ENCODE measurements around the gene MAPK8IP3.

DNA sequence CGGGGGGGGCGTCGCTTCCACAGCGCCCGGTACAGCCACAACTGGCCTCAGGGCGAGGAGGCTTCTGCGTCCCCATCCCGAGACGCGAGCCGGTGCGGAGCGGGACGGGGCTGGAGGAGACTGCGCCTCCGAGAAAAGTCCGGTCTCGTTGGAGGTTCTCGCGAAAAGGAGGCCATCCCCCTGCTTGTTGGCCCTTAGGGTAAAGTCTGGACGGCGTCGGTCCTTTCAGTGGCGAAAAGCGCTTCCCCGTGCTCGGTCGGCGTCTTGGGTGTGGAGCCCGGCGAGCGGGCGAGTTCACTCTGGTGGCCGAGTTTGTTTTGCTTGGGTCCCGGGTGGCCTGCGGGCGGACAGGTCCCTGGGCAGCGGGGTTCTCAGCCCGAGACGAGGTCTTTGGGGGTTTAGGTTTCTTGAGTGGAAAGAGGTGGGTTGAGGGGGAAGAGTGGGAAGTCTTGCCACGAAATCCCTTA is 606 bp downstream of the CRAMP1 start:
- CAGE, long polyA plus RNA: no peak
- RRBS: 2% methylated on average over 23 of the region's 41 CpGs

DNA sequence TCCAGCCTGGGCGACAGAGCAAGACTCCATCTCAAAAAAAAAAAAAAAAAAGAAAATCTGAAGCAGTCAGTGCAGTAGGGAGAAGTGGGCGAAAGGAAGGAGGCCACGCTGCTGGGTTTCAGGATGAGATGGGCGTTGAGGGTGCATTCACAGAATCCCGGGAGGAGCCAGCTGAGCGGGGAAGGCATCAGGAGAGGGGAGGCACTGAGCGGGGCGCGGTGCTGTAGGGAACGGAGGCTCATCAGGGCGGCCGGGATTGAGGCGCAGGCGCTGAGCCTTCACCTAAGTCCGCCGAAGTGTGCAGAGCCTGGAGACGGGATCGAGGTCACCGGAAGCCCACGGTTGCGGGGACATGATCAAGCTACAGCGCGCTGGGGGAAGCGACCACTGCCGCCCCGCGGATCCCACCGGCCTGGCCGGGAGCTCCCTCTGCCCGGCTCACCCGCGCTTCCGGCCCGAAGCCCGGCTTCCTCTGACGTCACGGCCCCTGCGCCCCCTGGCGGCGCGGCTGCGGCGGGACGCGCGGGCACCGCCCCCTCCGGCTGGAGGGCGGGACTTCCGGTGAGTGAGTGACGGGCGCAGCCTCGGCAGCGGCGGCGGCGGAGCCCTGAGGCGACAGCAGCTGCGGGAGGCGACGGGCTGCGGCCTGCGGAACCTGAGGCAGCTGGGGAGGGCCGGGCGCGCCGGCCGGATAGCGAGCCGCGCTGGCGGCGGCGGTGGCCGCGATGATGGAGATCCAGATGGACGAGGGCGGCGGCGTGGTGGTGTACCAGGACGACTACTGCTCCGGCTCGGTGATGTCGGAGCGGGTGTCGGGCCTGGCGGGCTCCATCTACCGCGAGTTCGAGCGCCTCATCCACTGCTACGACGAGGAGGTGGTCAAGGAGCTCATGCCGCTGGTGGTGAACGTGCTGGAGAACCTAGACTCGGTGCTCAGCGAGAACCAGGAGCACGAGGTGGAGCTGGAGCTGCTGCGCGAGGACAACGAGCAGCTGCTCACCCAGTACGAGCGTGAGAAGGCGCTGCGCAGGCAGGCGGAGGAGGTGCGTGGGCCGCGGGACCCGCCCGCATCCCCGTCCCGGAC is at the start of gene MAPK8IP3:
MAPK8IP3 (plus strand) TSS at position 581 of the 1,084 bp plus-strand sequence.
- CAGE, long polyA plus RNA: no peak
- RRBS: 2% methylated on average over 49 of the region's 113 CpGs

DNA sequence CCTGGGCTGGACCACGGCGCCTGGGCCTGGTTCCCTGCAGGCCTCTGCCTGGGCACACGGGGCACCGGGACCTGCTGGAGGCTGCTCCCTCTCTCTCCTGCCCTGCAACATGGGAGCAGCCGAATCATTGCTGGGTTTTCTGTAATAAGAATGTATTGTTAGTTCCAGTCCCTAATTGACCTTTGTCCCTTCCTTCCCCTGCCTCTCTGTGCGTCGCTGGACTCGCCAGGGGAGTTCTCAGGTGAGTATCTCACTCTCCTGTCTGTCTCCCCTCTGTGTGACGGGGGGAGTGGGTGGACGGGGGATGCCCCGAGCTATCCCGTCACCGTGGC is 13.5 kb downstream of the NME3 start:
- CAGE, long polyA plus RNA: no peak
- RRBS: 96% methylated on average over 2 of the region's 13 CpGs

GRCh38 chr16:1780591-1781494 is 1.5 kb downstream of the SPSB3 start:
- CAGE, long polyA plus RNA: no peak
- RRBS: 60% methylated on average over 6 of the region's 24 CpGs

- CAGE, long polyA plus RNA: no peak
- RRBS: no CpG with 5 or more reads among the region's 7 CpGs
Observed at GRCh38 chr16:1825197-1825559, 1.4 kb downstream of the HAGH start.

- CAGE, long polyA plus RNA: no peak
- RRBS: no CpG with 5 or more reads among the region's 11 CpGs
Observed at GRCh38 chr16:1839443-1840050, 12.5 kb downstream of the FAHD1 start.

DNA sequence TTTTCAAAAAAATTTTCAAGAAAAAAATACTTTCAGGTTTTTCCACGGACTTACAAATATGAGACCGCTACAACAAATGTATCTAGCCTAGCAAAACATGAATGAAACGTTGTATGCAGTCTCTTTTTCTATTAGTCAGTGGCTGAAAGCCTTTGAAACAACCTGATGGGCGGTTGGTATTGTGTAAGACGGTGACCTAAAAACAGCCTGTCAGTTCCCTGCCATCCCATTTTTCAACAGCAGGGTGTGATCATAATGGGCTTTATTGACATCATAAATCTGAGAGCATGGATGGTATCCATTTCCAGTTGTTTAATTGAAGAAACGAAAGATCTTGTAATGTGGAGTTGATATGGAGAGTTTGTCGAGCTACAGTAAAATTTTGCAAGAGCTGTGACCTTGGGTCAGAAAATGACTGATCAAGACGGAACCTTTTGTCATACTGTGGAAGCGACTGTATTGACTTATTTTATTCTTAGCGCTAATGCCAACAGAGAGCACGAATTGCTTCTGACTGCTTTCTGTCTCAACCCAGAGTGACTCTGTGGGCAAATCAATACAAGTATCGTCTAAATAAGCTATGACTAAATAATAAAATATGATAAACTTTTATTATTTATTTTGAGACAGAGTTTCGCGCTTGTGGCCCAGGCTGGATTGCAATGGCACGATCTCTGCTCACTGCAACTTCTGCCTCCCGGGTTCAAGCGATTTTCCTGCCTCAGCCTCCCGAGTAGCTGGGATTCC is 12.3 kb upstream of the MEIOB start:
- CAGE, long polyA plus RNA: no peak
- RRBS: no CpG with 5 or more reads among the region's 18 CpGs

GRCh38 chr16:1941229-1941471 is 1.8 kb downstream of the MSRB1 start:
- CAGE, long polyA plus RNA: no peak
- RRBS: 68% methylated on average over 8 of the region's 15 CpGs

GRCh38 chr16:1941472-1942499 is 1.2 kb downstream of the MSRB1 start:
- CAGE, long polyA plus RNA: no peak
- RRBS: no CpG with 5 or more reads among the region's 18 CpGs

- CAGE, long polyA plus RNA: no peak
- RRBS: 22% methylated on average over 14 of the region's 63 CpGs
Observed at GRCh38 chr16:1979669-1980552, 1.4 kb downstream of the NOXO1 start.

GRCh38 chr16:1985956-1987196 is 2.4 kb downstream of the GFER start:
- CAGE, long polyA plus RNA: no peak
- RRBS: no CpG with 5 or more reads among the region's 25 CpGs

DNA sequence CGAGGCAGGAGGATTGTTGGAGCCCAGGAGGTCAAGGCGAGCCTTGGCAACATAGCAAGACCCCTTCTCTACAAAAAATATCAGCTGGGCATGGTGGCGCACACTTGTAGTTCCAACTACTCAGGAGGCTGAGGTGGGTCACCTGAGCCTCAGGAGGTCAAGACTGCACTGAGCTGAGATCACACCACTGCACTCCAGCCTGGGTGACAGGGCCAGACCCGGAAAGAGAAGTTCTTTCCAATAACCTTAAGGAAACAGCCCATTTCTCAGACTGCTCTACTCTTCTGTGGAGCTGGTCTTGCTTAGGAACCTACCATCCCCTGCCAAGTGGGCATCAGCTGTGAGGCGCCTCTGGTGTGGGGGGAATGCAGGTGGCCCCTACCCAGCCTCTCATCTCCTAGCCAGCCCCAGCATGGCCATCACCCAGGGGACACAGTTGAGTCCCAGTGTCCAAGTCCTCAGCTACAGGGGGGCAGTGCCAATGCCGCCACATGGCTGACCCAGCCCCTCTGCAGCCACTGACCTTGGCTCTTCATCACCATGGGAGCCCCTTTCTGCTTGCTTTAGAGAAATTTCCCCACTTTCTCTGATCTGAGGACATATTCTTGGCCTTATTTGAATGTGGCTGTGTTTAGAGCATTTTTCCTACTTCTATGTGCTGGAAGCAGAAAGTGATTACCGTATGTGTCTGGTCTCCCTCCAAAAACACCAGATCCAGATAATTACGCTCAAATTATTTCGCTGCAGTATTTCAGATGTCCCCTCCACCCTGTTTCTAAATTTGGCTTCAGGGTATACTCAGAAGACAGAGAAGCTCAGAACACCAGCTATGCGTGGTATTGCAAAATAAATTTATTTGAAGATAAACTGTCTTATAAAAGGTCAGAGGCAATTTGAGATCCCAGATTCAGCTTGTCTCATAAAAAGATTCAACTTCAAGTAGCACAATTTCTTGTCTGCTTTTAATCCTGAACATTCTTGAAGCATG is 7.3 kb downstream of the SYNGR3 start:
- CAGE, long polyA plus RNA: no peak
- RRBS: no CpG with 5 or more reads among the region's 10 CpGs

GRCh38 chr16:2041907-2042485 is 5.6 kb downstream of the NTHL1 start:
- CAGE, long polyA plus RNA: no peak
- RRBS: 84% methylated on average over 4 of the region's 18 CpGs

DNA sequence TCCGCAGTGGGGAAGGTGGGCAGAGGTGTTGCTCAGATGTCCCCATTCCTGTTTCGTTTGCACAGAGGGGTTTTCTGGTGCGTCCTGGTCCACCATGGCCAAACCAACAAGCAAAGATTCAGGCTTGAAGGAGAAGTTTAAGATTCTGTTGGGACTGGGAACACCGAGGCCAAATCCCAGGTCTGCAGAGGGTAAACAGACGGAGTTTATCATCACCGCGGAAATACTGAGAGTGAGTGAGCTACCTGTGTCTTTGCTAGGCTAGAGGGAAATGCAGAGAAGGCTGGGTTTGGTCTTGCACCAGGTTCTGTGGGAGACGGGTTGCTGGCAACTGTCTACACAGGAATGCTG is 712 bp downstream of the TSC2 start:
- CAGE, long polyA plus RNA: no peak
- RRBS: no CpG with 5 or more reads among the region's 8 CpGs

DNA sequence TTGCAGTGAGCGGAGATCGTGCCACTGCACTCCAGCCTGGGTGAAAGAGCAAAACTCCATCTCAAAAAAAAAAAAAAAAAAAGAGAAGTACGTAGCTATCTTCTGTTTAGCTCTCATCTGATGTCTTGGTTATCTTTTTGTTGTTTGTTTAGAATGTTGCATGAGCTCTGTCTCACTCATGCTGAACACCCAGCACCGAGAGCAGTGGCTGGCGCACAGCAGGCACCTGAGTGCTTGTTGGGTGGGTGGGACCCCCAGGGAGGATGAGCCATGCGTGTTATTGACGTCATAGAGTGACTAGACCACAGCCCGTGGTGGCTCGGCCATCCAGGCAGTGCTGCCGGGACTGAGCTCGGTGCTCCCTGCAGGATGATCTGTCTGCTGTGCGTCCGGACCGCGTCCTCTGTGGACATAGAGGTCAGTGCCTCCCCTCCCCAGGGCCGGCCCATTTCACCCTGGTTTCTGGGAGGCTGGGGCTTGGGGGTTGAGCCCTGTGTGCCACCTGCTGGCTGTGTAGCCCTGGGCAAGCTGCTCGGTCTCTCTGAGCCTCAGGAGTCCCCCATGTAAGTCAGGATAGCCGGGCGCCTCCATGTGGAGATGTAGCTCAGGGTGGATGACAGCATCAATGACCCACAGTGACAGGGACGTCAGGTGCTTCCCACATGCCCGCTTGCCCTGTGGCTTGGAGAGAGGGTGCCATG is 8.2 kb downstream of the TSC2 start:
- CAGE, long polyA plus RNA: no peak
- RRBS: 45% methylated on average over 7 of the region's 21 CpGs

DNA sequence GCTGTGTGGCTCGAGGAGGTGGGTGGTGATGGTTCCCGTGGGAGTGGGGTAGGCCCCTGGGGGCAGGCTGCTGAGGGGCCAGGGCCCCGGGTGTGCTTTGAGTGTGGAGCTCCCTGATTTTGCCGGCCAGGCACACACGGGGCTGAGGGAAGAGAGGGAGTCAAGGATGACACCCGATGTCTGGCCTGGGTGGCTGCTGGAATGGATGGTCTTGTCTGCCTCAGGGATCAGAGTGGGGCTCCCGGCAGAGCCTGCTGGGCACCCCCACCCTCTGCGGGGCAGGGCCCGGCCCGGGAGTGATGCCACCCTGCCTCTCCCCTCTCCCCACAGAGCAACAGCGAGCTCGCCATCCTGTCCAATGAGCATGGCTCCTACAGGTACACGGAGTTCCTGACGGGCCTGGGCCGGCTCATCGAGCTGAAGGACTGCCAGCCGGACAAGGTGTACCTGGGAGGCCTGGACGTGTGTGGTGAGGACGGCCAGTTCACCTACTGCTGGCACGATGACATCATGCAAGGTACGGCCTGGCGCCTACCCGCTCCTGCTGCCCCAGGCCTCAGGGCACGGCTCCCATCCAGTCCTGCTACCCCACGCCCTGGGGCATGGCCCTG is 38.2 kb downstream of the TSC2 start:
- CAGE, long polyA plus RNA: no peak
- RRBS: 59% methylated on average over 3 of the region's 25 CpGs

DNA sequence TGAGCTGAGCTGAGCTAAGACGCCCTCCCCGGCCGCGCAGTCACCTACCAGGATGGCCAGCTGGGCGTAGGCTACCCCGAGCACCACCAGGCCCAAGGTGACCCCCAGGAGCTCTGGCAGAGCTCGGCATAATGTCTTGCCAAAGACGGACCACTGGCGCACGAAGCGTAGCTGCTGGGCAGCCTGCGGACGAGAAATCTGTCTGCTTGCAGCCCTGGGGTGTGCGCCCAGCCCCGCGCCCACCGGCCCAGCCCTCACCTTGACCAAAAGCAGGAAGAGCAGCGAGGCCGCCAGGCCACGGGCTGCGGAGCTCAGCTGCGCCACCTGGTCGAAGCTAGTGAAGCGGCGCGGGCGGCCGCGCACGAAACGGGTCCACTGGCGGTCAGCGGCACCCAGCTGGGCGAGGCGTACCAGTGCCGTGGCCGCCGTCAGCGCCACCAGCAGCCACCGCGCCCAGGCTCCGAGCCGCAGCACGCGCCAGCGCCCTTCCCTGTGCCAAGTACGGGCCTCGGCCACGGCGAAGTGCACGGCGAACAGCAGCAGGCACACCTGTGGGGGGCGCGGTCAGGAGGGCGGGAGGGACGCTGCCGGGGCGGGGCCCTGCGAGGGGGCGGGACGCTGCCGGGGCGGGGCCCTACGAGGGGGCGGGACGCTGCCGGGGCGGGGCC is 43.0 kb downstream of the TSC2 start:
- CAGE, long polyA plus RNA: no peak
- RRBS: 22% methylated on average over 2 of the region's 68 CpGs

- CAGE, long polyA plus RNA: no peak
- RRBS: no CpG with 5 or more reads among the region's 19 CpGs
Observed at GRCh38 chr16:2167141-2167811, 11.7 kb downstream of the TRAF7 start.

DNA sequence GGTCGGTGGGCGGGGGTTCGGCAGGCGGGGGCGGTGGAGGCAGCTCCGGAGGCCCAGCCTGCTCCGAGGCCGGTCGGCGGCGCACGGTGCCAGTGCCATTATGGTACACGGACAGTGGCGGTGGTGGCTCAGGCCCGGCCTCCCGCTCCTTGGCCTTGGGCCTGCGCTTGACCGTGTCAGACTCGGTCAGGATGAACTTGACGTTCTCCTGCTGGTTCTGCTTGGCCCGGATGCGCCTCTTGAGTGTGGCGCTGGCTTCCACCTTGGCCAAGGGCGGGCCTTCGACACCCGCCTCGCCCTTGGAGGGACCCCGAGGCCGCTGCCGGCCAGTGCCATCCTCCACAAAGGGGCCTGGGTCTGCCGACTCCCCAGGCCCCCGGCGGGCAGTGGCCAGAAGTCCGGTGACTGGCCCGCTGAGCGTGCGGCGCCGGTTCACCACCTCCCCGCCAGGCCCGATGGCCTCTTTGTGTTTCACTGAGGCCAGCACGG is 16.6 kb downstream of the CASKIN1 start:
- CAGE, long polyA plus RNA: no peak
- RRBS: 81% methylated on average over 21 of the region's 42 CpGs

GRCh38 chr16:2266405-2267341 is 1.3 kb downstream of the RNPS1 start:
- CAGE, long polyA plus RNA: no peak
- RRBS: no CpG with 5 or more reads among the region's 22 CpGs

Data from osteoblast (primary cell).